ENCODE measurements around the gene NR5A2.

- RRBS, 2 experiments = no CpG with 5 or more reads among the region's 18 CpGs
CAGE:
- cytosol, long polyA minus RNA = no peak
- cytosol, long polyA plus RNA = no peak
- long polyA plus RNA = no peak
- nucleus, long polyA minus RNA = no peak
- nucleus, long polyA plus RNA = no peak
Measured at GRCh38 chr1:196786412-196787055, 11.9 kb downstream of the CFHR3 start.

DNA sequence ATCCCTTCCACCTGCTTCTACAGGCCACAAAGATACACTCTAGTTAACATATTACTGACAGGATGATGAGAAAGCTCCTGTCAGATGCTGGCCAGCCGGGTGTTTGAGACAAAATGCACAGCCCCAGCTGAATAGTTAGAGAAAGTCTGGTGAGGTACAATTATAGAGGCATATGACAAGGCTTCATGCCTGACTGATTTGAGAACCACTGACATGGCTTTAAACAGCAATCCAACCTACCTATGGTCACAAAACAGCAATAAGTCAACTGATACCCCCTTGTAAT lies 137.0 kb downstream of the DENND1B start:
- RRBS, 2 experiments = no CpG with 5 or more reads among the region's 1 CpG
CAGE:
- cytosol, long polyA minus RNA = no peak
- cytosol, long polyA plus RNA = no peak
- long polyA plus RNA = no peak
- nucleus, long polyA minus RNA = no peak
- nucleus, long polyA plus RNA = no peak

GRCh38 chr1:197703883-197704533 lies 71.3 kb downstream of the DENND1B start:
- RRBS, 2 experiments = no CpG with 5 or more reads among the region's 3 CpGs
CAGE:
- cytosol, long polyA minus RNA = no peak
- cytosol, long polyA plus RNA = no peak
- long polyA plus RNA = no peak
- nucleus, long polyA minus RNA = no peak
- nucleus, long polyA plus RNA = no peak

DNA sequence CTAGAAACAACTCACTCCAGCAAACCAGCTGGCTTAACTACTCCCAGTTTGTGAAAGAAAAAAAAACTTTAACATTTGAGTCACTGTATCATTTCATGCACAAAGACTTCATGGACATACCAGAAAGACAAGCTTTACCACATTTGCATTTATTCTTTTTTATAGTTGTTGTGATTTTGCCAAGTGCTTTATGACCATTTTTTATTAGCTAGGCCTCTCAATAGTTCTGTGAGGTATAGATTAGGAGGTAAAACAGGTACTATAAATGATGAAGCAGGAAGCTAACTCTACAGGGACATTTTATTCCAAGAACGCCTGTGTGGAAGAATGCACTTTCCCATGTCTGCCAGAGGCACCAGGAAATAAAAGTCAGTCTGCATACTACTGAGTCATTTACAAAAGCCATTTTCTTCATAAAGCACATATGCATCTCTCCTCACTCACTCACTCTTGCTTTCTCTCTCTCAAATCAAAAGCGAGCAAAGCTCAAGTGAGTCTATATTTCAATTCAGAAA lies 8.3 kb upstream of the DENND1B start:
- RRBS, 2 experiments = no CpG with 5 or more reads among the region's 2 CpGs
CAGE:
- cytosol, long polyA minus RNA = no peak
- cytosol, long polyA plus RNA = no peak
- long polyA plus RNA = no peak
- nucleus, long polyA minus RNA = no peak
- nucleus, long polyA plus RNA = no peak

GRCh38 chr1:197915472-197916509 lies 1.4 kb upstream of the LHX9 start:
- RRBS, 2 experiments = 3% methylated on average over 3 of the region's 48 CpGs; no CpG with 5 or more reads in 1 of the 2 experiments
CAGE:
- cytosol, long polyA minus RNA = no peak
- cytosol, long polyA plus RNA = no peak
- long polyA plus RNA = no peak
- nucleus, long polyA minus RNA = no peak
- nucleus, long polyA plus RNA = no peak

- RRBS, 2 experiments = no CpG with 5 or more reads among the region's 4 CpGs
CAGE:
- cytosol, long polyA minus RNA = no peak
- cytosol, long polyA plus RNA = no peak
- long polyA plus RNA = no peak
- nucleus, long polyA minus RNA = no peak
- nucleus, long polyA plus RNA = no peak
Measured at GRCh38 chr1:197955542-197956237, 38.5 kb downstream of the LHX9 start.

GRCh38 chr1:198187970-198188653 lies 31.3 kb downstream of the NEK7 start:
- RRBS, 2 experiments = no CpG with 5 or more reads among the region's 3 CpGs
CAGE:
- cytosol, long polyA minus RNA = no peak
- cytosol, long polyA plus RNA = no peak
- long polyA plus RNA = no peak
- nucleus, long polyA minus RNA = no peak
- nucleus, long polyA plus RNA = no peak

DNA sequence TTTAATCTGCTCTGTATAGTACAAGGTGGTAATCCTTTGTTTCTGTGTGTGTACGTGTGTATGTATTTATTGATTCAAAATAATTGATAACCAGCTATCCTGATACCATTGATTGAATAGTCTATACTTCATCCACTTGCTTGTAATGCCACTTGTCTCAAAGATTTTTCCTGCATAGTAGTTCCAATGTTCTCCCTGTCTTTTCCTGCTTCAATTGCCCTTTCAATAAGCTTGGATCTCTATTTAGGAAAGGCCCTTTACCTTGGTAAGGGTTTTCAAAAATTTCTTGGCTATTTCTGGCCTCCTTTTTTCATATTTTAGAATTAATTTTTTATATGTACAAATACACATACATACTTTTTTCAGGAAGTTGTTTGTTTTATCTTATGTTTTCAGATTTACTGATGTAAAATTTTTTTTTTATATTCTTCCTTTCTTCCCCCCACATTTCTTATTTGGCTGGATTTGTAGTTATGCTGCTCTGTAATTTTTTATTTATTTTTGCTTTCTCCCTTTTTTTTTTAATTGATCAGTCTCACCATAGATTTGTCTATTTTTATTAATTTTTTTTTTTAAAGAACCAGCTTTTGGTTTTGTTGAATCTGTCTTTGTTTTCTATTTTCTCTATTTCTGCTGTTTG lies 35.1 kb downstream of the NEK7 start:
- RRBS, 2 experiments = no CpG with 5 or more reads among the region's 1 CpG
CAGE:
- cytosol, long polyA minus RNA = no peak
- cytosol, long polyA plus RNA = no peak
- long polyA plus RNA = no peak
- nucleus, long polyA minus RNA = start-site peak on the plus strand centred at position 376 of the sequence, 212 bp wide, 52 reads
- nucleus, long polyA plus RNA = no peak

DNA sequence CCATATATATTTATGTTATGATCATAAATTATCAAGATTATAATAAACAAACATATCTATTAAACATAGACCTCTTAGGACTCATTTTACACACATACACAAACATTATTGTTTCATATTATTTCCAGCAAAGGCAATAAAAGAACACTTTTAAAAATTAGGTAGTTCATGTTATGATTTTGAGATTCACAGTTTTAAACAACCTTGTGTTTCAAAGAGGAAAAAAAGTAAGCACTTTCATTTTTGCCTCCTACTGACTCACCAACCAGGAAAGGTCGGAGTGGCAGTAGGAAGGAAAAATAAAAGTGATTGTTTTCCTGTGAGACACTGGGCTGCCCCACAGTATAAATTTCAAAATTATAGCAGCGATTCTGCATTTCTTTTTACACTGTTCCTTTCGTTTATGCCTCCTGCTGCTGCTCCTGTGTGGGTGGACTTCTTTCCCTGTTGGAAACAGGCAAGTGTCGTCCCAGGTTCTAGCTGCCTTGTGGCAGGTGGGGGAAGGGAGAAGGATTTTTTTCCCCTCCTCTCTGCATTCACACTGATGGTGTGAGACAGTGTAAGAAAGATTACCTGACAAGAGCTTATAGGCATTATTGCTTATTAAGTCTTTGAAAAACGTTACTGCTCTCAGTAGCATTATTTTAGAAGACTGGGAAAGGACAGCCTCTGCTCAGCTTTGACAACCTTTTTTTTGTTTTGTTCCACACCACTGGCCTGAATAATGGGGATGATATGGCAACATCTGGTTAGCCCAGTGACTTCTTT lies 77.7 kb downstream of the NEK7 start:
- RRBS, 2 experiments = no CpG with 5 or more reads among the region's 5 CpGs
CAGE:
- cytosol, long polyA minus RNA = no peak
- cytosol, long polyA plus RNA = no peak
- long polyA plus RNA = no peak
- nucleus, long polyA minus RNA = no peak
- nucleus, long polyA plus RNA = no peak

- RRBS, 2 experiments = no CpG with 5 or more reads among the region's 3 CpGs
CAGE:
- cytosol, long polyA minus RNA = no peak
- cytosol, long polyA plus RNA = no peak
- long polyA plus RNA = no peak
- nucleus, long polyA minus RNA = no peak
- nucleus, long polyA plus RNA = no peak
Measured at GRCh38 chr1:198639757-198640357, 1.0 kb downstream of the PTPRC start.

GRCh38 chr1:198662266-198662679 lies 23.4 kb downstream of the PTPRC start:
CAGE:
- cytosol, long polyA minus RNA = no peak
- cytosol, long polyA plus RNA = no peak
- long polyA plus RNA = no peak
- nucleus, long polyA minus RNA = no peak
- nucleus, long polyA plus RNA = no peak

- RRBS, 2 experiments = no CpG with 5 or more reads among the region's 6 CpGs
CAGE:
- cytosol, long polyA minus RNA = no peak
- cytosol, long polyA plus RNA = no peak
- long polyA plus RNA = no peak
- nucleus, long polyA minus RNA = no peak
- nucleus, long polyA plus RNA = no peak
Measured at GRCh38 chr1:198662680-198663310, 24.0 kb downstream of the PTPRC start.

- RRBS, 2 experiments = no CpG with 5 or more reads among the region's 3 CpGs
CAGE:
- cytosol, long polyA minus RNA = no peak
- cytosol, long polyA plus RNA = no peak
- long polyA plus RNA = no peak
- nucleus, long polyA minus RNA = no peak
- nucleus, long polyA plus RNA = no peak
Measured at GRCh38 chr1:198668911-198669525, 30.2 kb downstream of the PTPRC start.

DNA sequence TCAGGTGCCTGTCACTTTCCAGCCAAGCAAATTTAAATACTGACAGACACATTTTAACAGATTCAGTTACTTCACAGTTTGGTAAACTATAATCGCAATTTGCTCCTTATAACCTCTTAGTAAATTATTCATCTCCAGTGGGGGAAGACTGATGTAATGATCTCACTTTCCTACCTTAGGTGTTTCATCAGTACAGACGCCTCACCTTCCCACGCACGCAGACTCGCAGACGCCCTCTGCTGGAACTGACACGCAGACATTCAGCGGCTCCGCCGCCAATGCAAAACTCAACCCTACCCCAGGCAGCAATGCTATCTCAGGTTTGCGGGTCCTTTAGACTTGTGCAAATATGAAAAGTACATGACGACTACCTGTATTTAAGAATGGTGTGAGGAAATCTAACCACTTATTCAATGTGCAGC lies 60.6 kb downstream of the PTPRC start:
- RRBS, 2 experiments = no CpG with 5 or more reads among the region's 12 CpGs
CAGE:
- cytosol, long polyA minus RNA = no peak
- cytosol, long polyA plus RNA = no peak
- long polyA plus RNA = no peak
- nucleus, long polyA minus RNA = no peak
- nucleus, long polyA plus RNA = no peak

DNA sequence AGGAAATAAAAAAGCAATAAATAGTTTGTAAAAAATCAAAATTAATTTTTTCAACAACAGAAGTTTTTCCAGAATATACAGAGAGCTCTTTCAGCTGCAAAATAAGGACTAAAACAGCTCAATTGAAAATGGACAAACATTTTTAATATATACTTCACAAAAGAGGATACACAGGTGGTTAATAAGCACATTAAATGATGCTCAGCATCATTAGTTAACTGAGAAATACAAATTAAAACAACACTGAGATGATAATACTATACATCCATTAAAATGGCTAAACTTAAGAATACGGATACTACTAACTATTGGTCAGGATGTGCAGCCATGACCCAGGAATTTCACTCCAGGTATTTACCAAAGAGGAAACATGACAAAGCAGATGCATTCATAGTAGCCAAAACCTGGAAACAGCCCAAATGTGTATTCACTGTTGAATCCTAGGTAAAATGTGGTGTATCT lies 72.9 kb downstream of the PTPRC start:
- RRBS, 2 experiments = no CpG with 5 or more reads among the region's 1 CpG
CAGE:
- cytosol, long polyA minus RNA = no peak
- cytosol, long polyA plus RNA = no peak
- long polyA plus RNA = no peak
- nucleus, long polyA minus RNA = no peak
- nucleus, long polyA plus RNA = no peak

DNA sequence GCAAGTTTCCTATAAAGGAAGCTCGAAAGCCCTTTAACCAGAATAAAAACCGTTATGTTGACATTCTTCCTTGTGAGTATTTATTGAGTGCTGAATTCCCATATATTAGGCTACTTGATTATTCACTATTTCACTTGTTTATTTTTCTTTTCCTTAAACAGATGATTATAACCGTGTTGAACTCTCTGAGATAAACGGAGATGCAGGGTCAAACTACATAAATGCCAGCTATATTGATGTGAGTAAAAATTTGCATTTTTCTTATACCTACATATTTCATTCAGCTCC lies 93.4 kb downstream of the PTPRC start:
- RRBS, 2 experiments = no CpG with 5 or more reads among the region's 4 CpGs
CAGE:
- cytosol, long polyA minus RNA = no peak
- cytosol, long polyA plus RNA = no peak
- long polyA plus RNA = no peak
- nucleus, long polyA minus RNA = no peak
- nucleus, long polyA plus RNA = no peak

DNA sequence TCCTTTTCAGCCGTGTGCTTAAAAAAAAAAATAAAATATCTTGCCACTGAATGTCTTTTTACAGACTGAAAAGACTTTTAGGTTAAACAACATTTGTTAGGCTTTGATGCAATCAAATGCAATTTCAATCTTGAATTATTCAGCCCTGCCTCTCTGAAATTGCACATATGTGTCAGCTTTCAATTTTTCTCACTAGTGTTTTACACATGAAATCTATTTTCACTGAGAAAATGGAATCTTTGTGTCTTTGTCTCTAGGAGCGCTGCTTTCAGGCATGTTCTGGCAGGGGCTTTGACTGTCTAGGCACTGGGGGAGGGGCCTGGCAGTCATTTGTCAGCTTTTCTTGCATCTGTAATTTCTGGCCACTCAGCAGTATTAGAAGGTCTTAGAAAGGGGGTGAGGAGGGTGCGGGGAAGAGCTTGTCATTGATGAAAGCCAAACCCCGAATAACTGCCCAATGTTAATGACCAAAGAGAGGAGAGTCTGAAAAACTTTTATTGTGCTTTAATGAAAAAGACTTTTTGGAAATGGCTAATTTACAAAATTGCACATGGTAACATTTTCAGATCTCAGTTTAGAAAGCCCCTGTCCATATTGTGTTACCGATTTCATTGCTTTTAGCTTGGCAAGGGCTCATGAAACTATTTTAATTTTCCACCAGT lies 264.4 kb downstream of the PTPRC start:
- RRBS, 2 experiments = no CpG with 5 or more reads among the region's 5 CpGs
CAGE:
- cytosol, long polyA minus RNA = no peak
- cytosol, long polyA plus RNA = no peak
- long polyA plus RNA = no peak
- nucleus, long polyA minus RNA = no peak
- nucleus, long polyA plus RNA = no peak

- RRBS, 2 experiments = 5% methylated on average over 2 of the region's 5 CpGs
CAGE:
- cytosol, long polyA minus RNA = no peak
- cytosol, long polyA plus RNA = no peak
- long polyA plus RNA = no peak
- nucleus, long polyA minus RNA = no peak
- nucleus, long polyA plus RNA = no peak
Measured at GRCh38 chr1:198937188-198937735, 298.4 kb downstream of the PTPRC start.

DNA sequence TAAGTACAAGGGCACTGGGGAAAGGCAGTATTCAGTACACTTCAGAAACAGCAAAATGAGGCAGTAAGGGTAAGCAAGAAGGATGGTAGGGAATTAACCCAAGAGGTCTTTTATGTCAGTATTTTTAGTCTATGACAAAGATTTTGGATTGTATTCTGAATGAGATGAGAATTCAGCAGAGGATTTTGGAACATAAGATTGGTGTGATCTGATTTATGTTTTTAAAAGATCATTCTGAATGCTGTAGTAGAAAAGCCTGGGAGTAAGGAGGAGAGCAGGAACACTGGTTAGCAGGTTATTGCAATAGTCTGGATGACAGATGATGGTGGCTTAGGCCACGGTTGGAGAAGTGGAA lies 570.9 kb upstream of the NR5A2 start:
- RRBS, 2 experiments = no CpG with 5 or more reads among the region's 1 CpG
CAGE:
- cytosol, long polyA minus RNA = no peak
- cytosol, long polyA plus RNA = no peak
- long polyA plus RNA = no peak
- nucleus, long polyA minus RNA = no peak
- nucleus, long polyA plus RNA = no peak

DNA sequence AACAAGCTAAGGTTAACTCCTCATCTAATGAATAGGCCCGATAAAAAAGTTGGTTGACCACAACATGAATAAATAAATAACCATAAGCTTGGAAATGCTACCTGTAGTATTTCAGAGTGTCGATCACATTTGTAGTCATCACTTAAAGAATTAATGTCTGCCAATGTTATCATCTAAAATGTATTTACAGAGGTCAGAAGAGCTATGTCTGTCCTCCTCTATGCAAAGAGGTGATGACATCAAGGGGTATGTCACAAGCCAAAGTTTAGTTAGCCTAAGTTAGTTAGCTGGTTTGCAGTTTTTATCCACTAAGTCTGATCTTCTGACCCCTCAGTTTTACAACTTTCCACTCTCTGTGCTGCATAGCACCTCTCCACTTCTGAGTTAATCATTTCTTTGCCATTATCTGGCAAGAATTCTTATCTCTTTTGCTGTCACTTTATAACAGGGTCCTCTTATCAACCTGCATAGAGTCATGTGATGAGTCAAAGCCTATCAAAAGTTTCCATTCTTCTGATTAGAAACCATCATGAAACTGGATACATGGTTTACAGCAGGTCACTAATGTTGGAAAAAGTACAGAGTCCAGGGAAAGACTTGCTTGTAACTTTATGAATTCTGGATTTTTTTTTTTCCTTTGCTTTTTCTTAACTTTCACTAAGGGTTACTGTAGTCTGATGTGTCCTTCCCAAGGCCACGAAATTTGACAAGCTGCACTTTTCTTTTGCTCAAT lies at the start of gene NR5A2:
NR5A2 (plus strand) TSS at position 640 of the 733 bp plus-strand sequence.
- RRBS, 2 experiments = no CpG with 5 or more reads among the region's 3 CpGs
CAGE:
- cytosol, long polyA minus RNA = no peak
- cytosol, long polyA plus RNA = no peak
- long polyA plus RNA = no peak
- nucleus, long polyA minus RNA = no peak
- nucleus, long polyA plus RNA = no peak